Measurements from ENCODE around the gene VDR.

GRCh38 chr12:47896512-47897163 is 8.2 kb downstream of the VDR start:
- PRO-cap = no peak

DNA sequence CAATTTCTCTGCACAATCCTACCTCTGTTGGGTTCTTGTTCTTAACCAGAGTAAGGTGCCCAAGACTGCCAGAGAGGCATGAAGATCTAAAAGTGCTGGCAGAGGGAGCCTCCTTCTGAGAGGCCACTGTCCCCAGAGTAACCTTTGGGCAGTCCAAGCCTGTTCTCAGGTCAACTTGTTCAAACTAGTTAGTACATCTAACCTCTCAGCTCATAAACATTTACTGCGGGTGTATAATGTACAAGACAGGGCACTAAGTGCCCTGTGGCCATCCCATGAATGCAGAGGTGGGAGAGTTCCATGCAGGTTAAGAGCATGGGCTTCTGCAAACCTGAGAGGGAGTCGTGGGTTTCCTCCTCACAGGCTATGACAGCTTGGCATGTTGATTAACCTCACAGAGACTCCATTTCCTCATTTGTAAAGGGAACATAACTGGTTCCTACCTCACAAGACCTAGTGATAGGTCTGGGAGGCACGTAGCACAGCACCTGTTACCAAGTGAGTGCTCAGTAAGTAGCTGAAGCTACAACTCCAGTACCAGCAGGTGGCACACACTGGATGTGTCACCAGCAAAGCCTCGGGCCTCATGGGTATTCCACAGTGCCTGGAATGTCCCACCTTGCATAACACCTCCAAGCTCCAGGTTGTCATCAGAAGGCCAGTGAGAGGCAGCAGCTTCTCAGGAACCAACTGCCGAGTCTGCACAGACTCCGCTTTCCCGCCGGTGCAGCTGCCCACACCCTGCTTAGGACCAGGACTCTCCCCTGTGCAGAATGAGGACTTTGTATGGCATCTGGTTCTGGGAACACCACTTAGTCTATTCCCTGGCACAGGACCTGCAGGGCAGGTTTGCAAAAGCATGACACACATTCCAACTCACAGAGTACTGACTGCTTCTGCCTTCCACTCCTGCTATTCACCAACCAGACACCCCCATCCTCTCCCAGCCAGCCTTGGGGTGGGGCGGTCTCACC is 4.4 kb downstream of the VDR start:
- PRO-cap = no peak

DNA sequence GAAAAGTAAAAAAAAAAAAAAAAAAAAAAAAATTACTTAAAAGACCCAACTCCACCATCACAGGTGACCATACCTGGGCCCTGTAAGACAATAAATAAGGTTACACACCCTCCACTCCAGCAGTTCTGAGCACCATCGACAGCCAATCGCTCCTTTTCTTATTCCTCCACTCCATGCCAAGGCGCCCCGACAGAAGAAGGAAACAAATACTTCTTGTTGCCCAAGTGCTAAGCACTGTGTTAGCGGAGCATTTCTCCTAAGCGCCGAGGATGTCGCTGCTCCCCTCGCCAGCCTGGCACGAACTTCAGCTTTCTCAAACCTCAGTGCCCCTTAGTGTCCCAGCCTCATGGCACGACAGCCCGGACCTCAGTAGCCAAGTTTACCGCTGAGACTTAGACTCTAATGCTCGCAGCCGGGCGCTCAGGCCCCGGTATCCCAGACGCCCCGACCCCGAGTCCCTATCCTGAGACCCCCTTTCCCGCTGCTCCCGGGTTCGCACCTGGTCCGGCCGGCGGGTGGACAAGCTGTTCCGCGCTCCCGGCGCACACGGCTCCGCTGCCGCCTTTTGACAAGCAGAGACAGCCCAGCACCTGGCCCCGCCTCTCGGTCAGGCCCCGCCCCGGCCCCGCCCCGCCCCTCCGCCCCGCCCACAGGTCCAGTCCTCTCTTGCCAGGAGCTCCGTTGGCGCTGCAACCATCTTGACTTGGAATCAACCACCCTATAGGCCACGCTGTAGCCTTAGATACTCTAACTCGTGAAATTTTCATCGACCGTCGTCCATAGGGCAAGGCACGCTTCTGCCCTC is at the start of gene VDR:
VDR (minus strand) TSS at position 539 of the 805 bp plus-strand sequence.
- PRO-cap = bidirectional peak, plus-strand start at position 702 of the sequence, minus-strand start at position 562 of the sequence

DNA sequence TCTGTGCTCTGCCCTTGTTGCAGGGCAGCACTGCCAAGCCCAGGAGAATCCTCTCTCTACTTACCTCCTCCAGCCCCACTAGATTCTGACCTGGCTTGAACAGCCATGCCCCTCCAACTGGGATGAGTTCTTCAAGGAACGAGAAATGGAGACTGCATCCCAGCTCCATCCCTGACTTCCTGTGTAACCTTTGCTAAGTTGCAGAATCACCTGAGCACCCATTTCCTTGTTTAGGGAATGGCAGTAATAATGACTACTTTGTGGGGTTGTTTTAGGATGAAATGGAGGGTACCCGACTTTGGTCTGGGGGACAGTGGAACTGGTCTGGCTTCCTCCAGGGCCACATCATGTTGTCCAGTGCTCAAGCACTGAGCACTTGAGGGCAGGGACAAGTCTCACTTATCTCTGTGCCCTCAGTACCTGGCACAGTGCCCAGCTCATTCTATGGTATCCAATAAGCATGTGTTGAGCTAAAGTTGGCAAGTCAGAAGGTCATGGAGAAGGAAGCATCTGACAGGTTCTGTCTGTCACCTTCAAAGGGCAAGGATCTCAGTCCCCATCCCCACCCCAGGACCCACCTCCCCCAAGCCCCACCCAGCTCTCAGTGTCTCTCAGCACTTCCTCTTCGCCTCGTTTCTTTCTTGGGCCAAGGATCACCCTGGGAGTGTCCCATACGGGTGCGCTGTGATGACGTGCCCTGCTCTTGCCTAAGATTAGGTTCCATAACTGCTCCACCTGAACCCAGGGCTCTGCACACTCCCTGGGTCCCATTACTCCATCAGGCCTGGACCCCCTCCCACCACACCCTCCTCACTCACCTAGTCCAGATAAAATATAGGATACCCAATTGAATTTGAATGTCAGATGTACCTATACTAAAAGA is 24.4 kb upstream of the TMEM106C start:
- PRO-cap = no peak

DNA sequence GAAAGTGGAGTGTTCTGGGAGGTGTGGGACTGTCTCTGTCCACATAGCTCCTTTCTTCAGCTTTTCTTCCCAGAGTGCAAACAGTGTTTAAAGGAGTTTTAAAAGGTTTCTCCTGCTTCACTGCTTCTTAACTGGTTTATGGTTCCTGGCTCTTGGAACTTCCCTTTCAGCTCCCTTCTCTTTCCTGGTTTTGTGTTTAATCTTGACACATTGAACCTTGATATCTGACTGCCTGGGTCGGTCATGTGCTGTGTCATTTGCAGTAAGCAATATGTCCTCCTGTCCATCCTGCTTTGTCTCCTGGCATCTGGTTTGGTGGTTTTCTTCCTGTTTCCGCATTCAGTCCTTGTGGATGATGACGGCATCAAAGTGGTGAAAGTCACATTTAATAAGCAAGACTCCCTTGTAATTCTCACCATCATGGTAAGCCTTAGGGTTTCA is 2.2 kb downstream of the TMEM106C start:
- PRO-cap = no peak

DNA sequence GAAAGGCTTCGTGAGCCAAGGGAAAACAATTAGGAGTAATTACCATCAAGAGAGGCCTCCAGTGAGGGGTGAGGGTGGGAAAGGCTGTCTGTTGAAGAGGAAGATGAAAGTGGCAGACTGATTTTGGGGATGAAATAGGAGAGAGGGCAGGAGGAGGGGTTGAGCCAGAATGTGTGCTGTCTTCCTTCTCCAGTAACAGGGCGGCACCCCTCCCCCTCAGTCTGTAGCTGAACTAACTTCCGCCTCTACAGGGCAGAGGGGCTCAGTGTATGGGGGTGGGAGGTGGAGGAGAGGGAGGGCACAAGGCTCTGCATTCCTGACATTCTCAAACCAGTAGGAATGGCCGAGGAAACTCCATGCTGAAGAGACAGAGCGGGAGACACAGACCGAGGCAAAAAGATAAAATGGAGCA is 33.1 kb upstream of the COL2A1 start:
- PRO-cap = no peak

DNA sequence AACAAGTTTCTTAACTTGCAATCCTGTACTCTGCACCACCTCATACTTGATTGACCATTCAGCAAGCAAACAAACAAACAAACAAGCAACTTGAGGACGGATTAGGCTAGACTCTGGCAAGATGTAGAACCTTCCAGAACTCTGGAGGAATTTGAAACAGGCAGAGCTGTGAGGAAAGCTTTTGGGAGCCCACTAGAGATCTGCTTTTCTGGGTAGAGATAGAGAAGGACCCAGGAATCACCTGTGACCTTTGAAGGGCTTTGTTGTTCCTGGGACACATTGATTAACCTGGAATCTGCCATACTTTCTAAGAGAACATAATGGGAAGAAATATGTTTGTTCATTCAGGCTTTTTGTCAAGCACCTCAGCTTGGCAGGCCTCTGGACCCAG is 757 bp upstream of the SENP1 start:
- PRO-cap = no peak

DNA sequence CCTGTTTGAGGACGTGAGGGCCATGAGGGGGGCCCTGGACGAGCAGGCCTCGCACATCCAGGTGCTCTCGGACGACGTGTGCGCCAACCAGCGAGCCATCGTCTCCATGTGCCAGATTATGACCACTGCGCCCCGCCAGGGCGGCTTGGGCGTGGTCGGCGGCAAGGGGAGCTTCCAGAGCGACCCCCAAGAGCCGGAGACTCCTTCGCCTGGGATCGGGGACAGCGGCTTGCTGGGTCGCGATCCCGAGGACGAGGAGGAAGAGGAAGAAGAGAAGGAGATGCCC is 780 bp downstream of the CCDC184 start:
- PRO-cap = no peak

DNA sequence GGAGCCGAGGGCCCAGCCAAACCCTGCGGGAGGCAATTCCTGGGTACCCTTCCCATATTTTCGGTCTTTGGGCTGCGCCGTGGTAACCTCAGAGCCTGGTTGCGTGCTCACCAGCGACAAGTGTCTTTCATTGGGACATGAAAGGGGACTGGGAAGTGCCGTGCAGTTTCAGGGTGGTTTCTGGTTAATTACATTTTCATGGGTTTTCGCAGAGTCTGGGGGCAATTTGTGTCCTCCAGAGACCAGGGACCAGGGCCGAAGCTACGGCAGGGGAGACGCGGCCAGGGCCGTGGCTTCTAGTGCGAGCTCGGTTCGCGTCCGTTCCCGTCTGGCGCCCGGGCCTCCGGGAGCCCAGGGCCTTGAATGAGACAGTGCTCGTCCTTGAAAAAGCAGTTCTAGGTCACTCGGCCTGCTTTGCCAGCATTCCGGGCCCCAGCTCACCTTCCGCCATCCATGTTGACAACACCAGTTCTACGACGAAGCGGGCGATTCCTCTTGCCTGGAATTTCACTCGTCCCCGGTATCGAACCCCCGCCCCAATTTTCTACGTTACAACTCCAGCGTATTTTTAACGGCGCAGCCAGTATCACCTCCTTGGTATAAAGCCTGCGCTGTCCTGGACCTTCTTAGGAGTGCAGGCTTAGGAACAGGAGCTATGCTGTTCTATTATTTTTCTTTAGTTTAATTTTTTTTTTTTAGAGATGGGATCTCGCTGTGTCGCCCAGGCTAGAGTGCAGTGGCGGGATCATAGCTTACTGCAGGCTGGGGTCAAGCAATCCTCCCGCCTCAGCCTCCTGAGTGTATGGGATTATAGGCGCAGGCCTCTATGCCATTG is 4.4 kb downstream of the OR10AD1 start:
- PRO-cap = unidirectional peak, minus-strand start at position 359 of the sequence

DNA sequence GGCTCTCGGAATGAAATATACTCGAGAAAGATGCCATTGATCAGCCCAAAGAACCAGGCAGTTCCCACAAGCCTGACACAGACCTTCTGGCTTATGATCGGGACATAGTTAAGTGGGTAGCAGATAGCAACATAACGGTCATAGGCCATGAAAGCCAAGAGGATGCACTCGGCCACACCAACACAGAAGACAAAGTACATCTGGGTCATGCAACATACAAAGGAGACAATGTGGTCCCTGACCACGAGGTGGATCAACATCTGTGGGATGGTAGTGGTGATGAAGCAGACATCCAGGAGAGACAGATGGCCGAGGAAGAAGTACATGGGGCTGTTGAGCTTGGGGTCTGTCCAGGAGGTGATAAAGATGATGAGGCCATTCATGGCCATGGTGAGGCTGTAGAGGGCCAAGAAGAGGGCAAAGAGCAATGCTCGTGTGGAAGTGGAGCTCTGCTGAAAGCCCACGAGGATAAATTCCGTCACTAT is 260 bp downstream of the OR10AD1 start:
- PRO-cap = no peak

DNA sequence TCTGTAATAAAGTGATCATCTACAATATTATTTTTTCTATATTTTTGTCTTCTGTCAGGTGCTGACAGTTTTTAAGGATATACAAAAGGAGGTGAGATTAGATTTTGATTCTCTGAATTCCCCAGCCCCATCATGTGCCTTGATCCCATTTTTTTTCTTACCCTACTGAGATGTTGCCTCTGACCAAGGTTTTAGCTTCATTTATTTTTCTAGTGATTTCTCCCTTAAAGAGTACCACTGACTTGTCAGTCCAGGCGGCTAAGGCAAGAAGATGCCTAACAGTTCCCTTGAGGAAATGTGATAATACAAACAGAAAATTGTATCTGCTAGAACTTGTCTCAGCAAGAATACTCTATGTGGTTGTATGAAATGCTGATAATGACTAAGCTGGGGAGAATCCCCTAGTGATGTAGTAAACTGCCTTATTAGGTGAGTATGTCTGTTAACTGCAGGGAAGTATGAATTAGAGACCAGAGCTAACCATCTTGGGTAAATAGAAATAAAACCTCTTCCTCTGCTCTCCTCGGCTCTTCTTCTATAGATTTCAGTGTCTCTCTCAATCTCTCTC is 6.7 kb downstream of the C12orf54 start:
- PRO-cap = no peak

- PRO-cap = no peak
These were observed 28.0 kb downstream of the KANSL2 start for GRCh38 chr12:48653743-48654748.

GRCh38 chr12:48717312-48717517 is 708 bp upstream of the CCNT1 start:
- PRO-cap = unidirectional peak, minus-strand start at chr12:48717403

GRCh38 chr12:48789250-48790073 is 573 bp upstream of the ADCY6 start:
- PRO-cap = bidirectional peak, plus-strand start at chr12:48789680, minus-strand start at chr12:48789608; bidirectional peak, plus-strand start at chr12:48789740, minus-strand start at chr12:48789775

- PRO-cap = no peak
These were observed 515 bp downstream of the RND1 start for GRCh38 chr12:48865117-48865592.

DNA sequence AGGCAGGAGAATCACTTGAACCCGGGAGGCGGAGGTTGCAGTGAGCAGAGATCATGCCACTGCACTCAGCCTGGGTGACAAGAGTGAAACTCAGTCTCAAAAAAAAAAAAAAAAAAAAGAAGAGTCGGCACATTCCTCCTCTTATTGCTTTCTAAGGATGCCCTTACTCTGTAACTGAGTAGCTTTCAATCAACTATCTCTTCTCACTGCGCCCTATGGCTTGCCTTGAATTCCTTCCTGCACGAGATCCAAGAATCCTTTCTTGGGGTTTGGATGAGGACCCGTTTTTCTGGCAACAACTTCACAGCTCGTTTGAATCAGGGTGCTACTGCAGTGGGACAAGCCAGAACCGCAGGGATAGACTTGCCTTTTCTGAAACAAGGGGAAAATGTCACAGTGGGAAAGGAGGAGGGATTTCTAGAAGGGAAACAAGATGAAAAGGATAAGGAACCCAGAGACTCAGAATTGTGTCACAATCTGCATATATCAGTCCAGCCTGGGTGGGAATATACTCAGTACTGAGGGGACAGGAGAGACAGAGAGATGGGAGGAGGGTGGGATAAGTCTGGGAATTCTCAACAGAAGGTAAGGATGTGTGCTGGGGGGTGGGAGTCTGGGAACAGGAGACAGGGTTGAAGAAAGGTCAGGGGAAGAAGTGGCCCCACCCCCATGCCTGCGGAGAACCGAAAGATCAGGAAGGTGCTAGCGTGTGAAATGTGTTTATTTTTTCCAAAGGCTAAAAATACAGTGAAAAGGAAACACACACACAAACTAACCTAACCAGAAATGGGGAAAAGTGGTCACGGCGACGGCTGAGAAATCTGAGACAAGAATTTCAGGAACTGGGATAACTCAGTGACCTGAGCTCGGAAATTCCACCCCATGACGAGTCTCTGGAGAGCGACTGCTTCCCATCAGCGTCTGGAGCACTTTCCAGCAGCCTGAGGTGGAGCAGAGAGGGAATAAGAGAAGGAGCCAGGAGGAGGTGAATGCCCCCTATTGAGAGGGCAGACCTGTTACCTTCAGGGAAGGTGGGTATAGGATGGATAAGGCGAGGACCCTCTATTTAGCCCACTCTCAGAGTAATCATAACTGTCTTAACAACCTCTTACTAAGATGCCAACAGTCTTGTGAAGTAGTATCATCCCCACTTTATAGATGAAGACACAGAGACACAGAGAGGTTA is 16.4 kb upstream of the RND1 start:
- PRO-cap = no peak

- PRO-cap = no peak
These were observed 8.7 kb upstream of the FKBP11 start for GRCh38 chr12:48933750-48934614.

- PRO-cap = no peak
These were observed 873 bp upstream of the WNT1 start for GRCh38 chr12:48977190-48977707.

- PRO-cap = unidirectional peak, minus-strand start at chr12:48995495
These were observed 3.6 kb downstream of the DDN start for GRCh38 chr12:48995199-48996271.

- PRO-cap = no peak
These were observed 13.4 kb upstream of the PRKAG1 start for GRCh38 chr12:49031999-49032444.

Measured in ReNcell CX (cell line).